HT1080 (cell line): ENCODE results near the genes NPIPB6, CLN3 and SPNS1.

GRCh38 chr16:24572418-24572878 is 33.1 kb downstream of the RBBP6 start:
RAMPAGE:
- cytosol, long total RNA: no peak
- long total RNA: no peak
- nucleus, long total RNA: no peak

DNA sequence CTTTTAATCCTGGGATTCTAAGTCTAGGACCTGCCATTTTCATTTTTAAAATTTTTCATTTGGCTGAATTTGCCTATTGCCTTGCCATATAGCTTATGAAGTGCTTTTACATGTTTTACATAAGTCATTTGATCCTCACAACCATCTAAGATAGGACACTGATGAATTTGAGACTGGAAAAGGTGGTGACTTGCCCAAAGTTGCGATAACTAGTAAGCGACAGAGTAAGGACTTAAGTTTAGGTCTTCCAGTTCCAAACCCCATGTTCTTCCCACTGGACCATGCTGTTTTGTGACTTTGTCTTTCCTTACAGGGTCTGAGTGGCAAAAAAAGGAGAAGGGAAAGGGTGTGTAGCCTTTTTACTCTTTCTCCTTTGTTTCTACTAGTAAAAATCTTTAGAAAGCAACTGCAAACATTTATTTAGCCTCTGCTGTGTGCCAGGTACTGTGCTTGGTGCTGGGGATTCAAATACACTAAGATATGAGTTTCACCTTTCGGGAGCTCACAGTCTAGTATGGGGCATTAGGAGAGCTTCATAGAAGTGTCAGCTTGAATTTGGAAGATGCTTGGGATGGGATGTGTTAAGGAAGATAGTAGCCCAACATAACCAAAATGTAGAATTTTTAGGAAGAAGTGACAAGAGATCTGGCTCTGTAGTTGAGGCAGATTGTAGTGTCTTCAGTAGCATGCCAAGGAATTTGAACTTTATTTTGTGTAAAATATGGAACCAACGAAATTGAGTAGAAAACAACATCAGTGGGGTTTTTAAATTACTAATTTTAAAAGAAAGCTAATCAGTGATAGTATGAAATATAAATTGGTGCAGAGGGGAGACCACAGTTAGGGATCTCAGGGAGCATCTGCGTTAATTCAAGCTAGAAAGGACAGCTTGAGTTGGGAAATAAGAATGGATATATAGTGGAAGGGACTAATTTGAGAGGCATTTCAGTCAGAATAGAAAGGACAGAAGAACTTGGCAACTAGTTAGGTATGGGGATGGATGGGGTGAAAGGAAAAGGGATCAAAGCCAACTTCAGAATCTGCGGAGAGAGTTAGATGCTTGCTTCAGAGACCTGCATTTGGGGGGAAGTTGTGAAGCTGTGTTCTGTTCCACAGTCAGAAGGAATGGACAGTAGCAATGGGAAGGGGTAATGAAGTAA is 49.8 kb upstream of the SLC5A11 start:
RAMPAGE:
- cytosol, long total RNA: no peak
- long total RNA: no peak
- nucleus, long total RNA: no peak

DNA sequence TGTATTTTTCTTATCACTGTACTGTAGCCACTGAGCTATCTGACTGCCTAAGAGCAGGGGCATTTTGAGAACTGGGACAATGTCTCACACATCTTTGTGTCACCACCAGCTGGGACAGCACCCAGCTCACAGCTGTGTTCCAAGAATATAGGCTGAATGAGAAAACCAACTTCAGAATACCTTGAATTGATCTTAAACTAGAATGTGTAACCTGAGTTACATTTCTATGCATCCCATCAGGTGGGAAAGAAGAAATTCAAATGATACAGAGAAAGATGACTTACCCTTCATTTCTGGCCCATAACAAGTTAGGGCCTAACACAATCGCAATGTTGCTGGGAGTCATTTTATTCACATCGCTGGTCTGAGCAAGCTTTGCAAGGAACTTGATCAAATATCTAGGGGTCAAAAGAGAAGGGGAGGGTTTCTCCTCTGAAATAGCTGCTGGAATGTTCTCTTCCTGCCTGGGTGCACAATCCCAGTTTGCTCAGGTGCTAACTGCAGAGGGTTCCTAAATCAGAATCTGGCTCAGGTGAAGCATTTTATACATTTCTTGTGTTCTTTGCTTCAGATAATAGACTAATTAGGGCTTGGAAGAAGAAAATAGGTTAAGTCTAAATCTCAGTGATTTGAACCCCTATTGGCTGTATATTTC is 67.8 kb downstream of the ARHGAP17 start:
RAMPAGE:
- cytosol, long total RNA: no peak
- long total RNA: no peak
- nucleus, long total RNA: no peak

RAMPAGE:
- cytosol, long total RNA: no peak
- long total RNA: no peak
- nucleus, long total RNA: no peak
Measured at GRCh38 chr16:24958020-24959196, 56.8 kb downstream of the ARHGAP17 start.

DNA sequence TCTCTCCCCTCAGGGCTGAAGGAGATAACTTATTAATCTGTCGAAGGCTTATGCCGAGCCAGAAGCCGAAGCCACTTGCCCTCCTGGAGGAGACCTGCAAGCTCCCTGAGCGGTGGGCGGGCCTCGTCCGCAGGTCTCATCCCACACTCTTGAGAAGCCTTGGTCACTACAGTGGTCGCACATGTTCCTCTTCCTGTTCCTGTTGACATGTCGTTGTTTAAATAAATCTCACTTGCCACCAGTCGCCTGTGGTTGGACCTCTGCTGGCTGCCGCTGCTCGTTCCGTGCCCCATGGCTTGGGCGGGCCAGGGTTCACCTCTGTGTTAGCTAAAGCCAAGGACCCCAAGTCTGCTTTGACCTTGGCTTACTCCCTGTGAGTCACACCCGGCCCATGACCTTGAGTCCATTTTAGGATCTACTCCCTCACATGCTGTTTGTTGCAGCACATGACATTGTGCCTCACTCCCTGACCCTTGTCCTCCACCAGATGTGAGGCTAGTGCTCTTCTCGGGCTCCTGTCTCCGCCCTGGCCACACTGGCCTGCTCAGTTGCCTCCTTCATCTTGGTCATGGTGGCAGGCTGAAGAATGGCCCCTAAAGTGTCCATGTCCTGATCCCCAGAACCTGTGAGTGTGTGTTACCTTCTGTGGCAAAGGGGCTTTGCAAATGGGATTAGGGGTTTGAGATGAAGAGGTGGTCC is 38.6 kb upstream of the AQP8 start:
RAMPAGE:
- cytosol, long total RNA: no peak
- long total RNA: no peak
- nucleus, long total RNA: no peak

RAMPAGE:
- cytosol, long total RNA: no peak
- long total RNA: no peak
- nucleus, long total RNA: no peak
Measured at GRCh38 chr16:25256948-25257307, 717 bp downstream of the ZKSCAN2 start.

GRCh38 chr16:25258758-25259191 is 1.1 kb upstream of the ZKSCAN2 start:
RAMPAGE:
- cytosol, long total RNA: no peak
- long total RNA: no peak
- nucleus, long total RNA: no peak

RAMPAGE:
- cytosol, long total RNA: no peak
- long total RNA: no peak
- nucleus, long total RNA: no peak
Measured at GRCh38 chr16:27405956-27407054, 4.3 kb downstream of the IL21R start.

DNA sequence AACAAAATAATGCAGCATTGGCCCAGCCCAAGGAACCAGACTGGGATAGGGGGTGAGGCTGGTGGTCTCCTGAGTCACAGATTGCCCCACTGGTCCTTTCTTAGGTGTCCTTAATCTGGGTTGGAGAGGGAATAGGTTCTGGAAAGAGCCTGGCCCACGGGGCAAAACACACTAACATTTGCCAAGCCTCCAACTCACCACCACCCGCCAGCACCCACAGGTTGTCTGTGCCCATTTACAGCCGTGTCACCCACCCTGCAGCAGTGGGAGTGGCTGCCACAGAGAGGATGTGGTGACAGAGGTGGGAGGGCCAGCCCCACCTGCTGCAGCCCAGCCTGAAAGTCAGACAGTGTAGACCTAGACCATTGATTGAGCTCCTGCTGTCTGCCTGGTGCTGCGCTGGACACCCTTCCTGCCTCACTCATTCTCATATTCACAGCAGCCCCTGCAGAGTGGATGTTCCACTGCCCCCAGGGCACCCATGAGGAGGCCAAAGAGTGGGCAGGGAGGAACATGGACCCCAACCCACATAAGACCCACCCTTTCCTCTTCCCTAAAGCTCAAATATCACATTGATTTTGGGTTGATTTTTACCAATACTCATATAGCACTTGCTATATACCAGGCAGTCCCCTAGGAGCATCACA is 44.8 kb downstream of the IL21R start:
RAMPAGE:
- cytosol, long total RNA: no peak
- long total RNA: no peak
- nucleus, long total RNA: no peak

DNA sequence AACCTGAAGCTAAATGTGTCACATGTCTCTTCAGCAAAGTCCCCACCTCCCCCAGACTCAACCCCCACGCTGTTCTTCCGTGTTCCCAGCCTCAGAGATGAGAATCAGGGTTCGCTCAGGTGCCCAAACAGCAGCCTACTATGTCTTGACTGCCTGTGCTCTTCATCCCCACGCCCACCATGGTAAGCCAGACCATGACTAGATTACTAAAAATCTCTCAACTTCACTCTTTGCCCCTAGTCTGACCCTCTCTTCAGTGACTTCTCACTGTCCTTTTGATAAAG is 2.4 kb downstream of the GTF3C1 start:
RAMPAGE:
- cytosol, long total RNA: no peak
- long total RNA: no peak
- nucleus, long total RNA: no peak

RAMPAGE:
- cytosol, long total RNA: no peak
- long total RNA: no peak
- nucleus, long total RNA: no peak
Measured at GRCh38 chr16:28111599-28112565, 48.4 kb upstream of the GSG1L start.

DNA sequence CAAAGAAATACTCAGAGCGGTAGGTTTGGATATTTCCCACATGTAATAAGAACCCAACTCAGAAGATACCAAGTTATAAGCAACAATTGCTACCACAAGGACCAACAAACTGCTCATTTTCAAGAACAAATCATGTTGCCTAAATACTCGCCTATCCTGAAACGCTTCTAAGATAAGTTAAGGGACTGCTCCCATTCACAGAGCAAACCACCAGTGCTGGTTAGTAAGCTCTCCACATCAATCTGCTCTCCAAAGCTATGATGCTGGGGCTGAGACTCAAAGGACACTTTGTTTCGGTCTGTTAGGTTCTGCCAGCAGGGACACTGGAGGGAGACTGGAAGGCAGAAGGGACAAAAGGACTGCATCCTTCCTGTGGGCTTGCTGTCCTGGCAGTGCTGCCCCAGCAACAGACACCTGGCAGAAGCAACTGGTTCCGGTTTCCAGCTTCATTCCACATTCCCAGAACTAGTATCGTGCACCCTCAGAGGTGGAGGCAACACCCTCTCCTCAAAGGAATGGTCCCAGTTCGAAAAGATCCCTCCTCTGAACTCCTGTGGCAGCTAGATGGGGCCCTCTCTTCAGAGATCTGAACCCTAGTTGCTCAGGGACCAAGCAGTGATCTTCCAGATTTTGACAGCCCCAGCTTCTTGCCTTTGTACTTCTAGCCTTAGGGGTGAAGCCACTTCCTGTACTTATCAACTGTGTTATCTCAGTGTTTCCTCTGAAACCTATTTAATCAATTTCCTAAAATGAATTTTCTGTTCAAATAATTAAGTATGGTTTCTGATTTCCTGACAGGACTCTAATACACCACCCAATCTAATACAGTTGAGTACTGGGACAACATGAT is 73.4 kb upstream of the GSG1L start:
RAMPAGE:
- cytosol, long total RNA: no peak
- long total RNA: no peak
- nucleus, long total RNA: no peak

DNA sequence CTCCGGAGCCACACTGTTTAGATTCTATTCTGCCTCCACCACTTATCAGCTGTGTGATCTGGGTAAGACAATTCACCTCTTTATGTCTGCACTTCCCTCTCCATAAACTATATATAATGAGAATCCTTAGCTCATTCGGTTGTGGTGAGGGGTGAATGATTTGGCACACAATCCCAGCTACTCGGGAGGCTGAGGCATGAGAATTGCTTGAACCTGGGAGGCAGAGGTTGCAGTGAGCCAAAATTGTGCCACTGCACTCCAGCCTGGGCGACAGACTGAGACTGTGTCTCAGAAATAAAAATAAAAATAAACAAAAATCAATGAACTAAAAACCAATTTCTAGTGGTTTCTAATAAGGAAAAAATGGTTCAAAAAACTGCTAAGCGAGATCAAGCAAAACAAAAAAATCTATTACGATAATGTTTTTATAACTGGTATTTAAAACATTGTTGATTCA is at the start of gene NPIPB6:
Gene NPIPB6, minus strand, starts transcription at position 168 of the 457 bp plus-strand sequence.
RAMPAGE:
- cytosol, long total RNA: no peak
- long total RNA: no peak
- nucleus, long total RNA: no peak

DNA sequence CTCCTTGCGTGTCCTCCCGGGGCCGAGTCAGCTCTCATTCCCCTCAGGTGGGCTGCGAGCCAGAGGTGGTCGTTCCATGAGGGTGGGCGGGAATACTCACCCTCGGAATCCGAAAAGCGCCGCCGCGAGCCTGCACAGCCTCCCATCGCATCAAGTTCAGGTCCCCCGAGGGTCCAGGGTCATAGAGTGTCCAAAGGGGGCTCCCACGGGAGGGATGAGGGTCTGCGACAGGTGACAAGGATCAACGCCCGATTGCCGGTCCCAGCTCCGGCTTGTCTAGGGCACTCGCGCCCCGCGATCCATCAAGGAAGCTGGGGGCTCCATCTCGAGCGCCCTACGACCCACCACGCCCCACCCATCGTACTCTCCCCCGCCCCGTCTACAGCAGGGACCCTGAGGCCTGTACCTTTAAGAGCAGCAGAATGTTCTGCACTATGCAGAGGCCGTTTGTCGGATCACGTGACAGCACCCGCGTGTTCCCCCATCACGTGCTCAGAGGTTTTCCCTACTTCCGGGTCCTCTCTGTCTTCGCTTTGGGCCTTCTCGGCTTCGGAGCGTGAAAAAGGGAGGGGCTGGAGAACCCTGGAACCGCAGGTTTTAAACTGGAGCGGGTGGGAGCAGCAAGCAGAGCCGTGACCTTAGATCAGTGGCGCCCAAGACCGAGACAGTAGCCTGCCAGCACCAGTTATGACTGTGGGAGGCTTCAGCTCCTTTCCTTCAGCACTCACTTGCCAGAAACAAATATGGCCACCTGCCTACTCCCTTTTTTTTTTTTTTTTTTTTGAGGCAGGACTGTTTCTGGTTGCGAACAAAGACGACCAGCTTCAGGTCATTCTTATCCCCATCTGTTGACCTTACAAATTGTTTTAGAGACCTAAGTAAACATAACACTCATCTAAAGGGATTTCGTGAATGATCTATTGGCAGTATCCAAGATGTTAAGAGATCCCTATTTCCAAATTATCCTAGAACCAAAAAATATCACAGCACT is at the start of gene CLN3:
Gene CLN3, minus strand, starts transcription at position 461 of the 991 bp plus-strand sequence.
RAMPAGE:
- cytosol, long total RNA: no peak
- long total RNA: no peak
- nucleus, long total RNA: no peak

GRCh38 chr16:28497076-28497952 is 2.9 kb downstream of the APOBR start:
RAMPAGE:
- cytosol, long total RNA: no peak
- long total RNA: no peak
- nucleus, long total RNA: no peak

DNA sequence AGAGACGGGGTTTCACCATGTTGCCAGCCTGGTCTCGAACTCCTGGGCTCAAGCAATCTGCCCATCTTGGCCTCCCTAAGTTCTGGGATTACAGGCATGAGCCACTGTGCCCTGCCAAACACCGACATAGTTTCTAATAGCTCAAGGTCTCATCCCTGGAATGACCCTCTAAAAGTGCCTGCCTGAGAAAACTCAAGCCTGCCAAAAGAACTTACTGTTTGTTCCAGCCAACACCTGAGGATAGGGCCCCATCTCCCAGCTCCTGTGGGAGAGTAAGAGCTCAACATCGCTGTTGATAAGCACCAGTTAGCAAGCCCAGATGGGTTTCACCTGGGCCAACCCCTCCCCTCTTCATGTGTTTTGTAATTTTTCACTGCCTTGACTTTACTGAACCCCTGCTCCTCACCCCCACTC is 12.7 kb downstream of the NUPR1 start:
RAMPAGE:
- cytosol, long total RNA: no peak
- long total RNA: no peak
- nucleus, long total RNA: no peak

GRCh38 chr16:28536979-28537837 is 1.6 kb downstream of the NUPR1 start:
RAMPAGE:
- cytosol, long total RNA: no peak
- long total RNA: no peak
- nucleus, long total RNA: no peak

GRCh38 chr16:28715258-28715659 is 4.0 kb downstream of the EIF3C start:
RAMPAGE:
- cytosol, long total RNA: no peak
- long total RNA: no peak
- nucleus, long total RNA: no peak

GRCh38 chr16:28902579-28902980 is 22.5 kb downstream of the RABEP2 start:
RAMPAGE:
- cytosol, long total RNA: no peak
- long total RNA: no peak
- nucleus, long total RNA: no peak

DNA sequence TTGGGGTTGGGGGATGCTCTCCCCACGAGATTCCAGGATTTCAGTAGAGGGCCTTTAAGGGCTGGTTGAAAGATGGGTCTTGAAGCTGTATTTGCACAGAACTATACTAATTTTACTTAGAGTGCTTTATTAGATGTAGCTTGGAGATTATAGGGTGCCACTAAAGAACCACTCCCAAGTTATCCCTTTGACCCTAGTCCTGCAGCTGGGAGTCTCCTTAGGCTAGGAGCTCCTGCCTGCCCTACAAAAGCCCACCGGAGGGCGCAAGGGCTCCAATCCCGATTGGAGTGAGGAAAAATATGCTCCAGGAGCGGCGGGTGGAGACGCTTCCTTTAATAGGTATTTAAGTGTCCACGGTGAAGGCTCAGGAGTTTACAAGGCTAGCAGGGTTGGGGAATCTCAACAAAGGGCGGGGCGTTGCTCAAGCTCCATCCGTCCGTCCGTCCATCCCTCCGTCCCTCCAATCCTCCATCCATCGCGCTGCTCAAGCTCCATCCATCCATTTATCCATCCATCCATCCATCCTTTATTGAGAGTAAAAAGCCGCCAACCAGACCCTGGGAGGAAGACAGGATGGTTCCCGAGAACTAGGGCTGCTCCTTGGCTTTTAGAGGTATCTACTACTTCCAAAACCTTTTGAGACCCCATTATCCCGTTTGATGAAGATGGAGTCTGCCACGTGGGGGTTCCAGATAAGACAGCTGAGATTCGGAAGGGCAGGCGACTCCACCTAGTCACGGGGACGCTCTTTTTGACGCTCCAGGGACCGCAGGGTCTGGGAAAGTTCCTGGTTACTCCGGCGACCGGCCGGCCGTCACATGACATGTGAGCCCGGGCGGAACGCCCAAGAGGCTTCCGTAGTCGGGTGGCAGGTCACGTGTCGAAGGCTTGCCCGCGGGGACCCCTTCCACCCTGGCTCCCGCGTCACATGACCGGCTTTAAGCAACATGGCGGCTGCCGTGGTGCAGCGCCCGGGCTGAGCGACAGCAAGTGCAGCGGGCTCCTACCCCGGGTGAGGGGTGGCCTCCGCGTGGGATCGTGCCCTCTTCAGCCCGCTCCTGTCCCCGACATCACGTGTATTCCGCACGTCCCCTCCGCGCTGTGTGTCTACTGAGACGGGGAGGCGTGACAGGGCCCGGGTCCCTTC is at the start of gene SPNS1:
Gene SPNS1, plus strand, starts transcription at position 927 of the 1,147 bp plus-strand sequence.
RAMPAGE:
- cytosol, long total RNA: no peak
- long total RNA: start-site peak on the minus strand centred at position 765 of the sequence, 18 bp wide, 5 reads; start-site peak on the plus strand centred at position 909 of the sequence, 66 bp wide, 21 reads
- nucleus, long total RNA: no peak